Placental epithelial cell (primary cell): ENCODE results near the genes ENAH and LEFTY1.

- CAGE, long polyA plus RNA: no peak
Observed at GRCh38 chr1:224011463-224012325, 102.2 kb upstream of the FBXO28 start.

- CAGE, long polyA plus RNA: no peak
Observed at GRCh38 chr1:224193504-224194146, 10.6 kb downstream of the DEGS1 start.

DNA sequence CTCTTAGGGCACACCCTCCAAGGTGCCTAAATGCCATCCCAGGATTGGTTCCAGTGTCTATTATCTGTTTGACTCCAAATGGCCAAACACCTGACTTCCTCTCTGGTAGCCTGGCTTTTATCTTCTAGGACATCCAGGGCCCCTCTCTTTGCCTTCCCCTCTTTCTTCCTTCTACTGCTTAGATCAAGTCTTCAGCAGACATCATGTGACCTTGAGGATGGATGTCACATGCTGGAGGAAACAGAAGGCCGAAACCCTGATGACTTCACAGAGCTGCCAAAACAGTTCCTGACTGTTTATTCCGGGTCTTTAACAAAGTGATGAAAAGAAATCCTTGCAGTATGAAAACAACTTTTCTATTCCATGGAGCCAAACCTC, 24.4 kb upstream of the WDR26 start:
- CAGE, long polyA plus RNA: no peak

GRCh38 chr1:225444850-225445332, 17.1 kb upstream of the LBR start:
- CAGE, long polyA plus RNA: no peak

DNA sequence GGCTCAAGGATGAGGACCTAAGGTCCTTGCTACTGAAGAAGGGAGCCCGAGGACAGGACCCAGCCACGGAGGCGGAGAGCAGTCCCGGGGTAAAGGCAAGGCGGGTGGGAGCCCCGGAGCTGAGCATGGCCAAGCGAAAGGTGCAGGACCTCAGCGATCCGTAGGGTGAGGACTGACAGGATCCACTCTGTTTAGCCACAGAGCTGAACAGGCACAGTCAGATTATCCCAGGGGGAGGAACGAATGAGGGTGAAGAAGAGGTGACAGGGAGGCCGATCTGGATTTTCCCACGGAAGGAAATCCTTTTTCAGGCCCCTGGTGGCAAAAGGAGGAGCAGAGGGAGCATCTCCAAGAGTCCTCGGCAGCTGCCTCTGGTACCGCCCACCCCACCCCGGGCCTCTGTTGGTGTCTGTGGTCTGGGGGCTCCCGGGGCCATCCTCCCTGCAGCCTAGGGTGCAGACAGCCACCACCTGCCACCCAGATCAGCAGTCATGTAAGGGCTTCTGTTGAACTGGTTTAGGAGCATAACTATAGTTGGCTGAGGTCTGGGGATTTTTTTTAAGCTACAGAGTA, 32.3 kb upstream of the LBR start:
- CAGE, long polyA plus RNA: no peak

- CAGE, long polyA plus RNA: no peak
Observed at GRCh38 chr1:225463202-225464091, 35.6 kb upstream of the LBR start.

- CAGE, long polyA plus RNA: no peak
Observed at GRCh38 chr1:225514429-225514868, 86.6 kb upstream of the LBR start.

DNA sequence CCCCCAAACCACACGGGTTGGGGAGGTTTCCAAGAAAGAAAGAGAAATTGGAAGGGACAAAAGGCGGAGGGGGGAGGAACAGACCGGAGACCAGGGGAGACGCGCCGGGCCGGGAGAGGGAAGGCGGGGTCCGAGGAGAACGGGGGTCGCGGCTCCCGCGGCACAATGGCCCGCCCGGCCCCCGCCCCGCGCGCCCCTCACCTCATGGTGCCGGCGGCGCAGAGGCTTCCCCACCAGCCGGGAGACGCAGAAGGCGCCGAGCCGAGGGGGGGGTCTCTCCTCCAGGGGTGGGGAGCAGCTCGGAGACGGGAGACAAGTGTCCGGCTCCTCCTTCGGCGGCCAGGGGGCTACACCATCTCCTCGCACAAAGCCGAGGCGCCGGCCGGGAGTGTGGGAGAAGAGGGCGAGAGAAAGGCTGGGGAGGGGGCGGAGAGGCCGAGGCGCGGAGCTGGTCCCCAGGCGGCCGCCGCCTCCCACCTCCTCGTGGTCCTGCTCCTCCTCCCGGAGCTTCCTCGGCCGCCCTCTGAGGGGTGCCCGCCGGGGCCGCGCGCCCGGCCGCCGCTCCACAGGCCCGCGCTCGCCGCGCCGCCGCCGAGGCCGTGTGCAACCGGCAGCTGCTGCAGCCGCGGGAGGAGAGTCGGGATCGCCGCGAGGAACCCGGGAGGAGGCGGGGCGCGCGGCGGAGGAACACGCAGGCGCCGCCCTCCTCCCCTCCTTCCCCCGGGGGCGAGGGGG, at the start of gene ENAH:
Gene ENAH (minus strand): TSS at position 639 of the 735 bp plus-strand sequence.
- CAGE, long polyA plus RNA: no peak

DNA sequence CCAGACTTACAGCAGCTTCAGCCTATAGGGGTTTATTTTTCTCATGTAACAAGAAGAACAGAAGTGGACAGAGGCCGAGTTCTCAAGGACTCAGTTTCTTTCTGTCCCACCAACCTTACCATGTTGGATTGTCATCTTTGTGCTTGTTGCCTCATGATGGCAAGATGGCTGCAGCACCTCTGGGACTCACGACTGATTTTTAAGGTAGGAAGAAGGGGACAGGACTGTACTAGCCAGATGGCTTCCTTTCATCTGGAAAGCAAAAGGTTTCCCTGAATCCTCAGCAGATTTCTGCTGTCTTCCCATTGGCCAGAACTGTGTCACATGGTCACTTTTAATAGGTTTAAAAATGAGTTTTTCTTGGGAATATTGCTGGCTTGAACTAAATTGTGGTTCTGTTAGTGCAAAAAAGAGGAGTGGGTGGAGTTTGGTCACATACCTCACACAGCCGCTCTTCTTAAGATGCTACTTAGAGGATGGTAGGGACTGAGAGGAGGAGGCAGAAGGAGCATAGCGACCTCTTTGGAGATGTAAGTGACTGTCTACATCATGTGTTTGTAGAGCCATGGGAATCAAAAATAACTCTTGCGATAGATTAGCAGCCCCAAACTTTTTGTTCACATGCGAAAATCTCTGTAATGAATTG, 48.1 kb upstream of the ENAH start:
- CAGE, long polyA plus RNA: no peak

- CAGE, long polyA plus RNA: no peak
Observed at GRCh38 chr1:225709120-225709625, 56.2 kb upstream of the ENAH start.

GRCh38 chr1:225824879-225825991, 15.3 kb downstream of the EPHX1 start:
- CAGE, long polyA plus RNA: no peak

DNA sequence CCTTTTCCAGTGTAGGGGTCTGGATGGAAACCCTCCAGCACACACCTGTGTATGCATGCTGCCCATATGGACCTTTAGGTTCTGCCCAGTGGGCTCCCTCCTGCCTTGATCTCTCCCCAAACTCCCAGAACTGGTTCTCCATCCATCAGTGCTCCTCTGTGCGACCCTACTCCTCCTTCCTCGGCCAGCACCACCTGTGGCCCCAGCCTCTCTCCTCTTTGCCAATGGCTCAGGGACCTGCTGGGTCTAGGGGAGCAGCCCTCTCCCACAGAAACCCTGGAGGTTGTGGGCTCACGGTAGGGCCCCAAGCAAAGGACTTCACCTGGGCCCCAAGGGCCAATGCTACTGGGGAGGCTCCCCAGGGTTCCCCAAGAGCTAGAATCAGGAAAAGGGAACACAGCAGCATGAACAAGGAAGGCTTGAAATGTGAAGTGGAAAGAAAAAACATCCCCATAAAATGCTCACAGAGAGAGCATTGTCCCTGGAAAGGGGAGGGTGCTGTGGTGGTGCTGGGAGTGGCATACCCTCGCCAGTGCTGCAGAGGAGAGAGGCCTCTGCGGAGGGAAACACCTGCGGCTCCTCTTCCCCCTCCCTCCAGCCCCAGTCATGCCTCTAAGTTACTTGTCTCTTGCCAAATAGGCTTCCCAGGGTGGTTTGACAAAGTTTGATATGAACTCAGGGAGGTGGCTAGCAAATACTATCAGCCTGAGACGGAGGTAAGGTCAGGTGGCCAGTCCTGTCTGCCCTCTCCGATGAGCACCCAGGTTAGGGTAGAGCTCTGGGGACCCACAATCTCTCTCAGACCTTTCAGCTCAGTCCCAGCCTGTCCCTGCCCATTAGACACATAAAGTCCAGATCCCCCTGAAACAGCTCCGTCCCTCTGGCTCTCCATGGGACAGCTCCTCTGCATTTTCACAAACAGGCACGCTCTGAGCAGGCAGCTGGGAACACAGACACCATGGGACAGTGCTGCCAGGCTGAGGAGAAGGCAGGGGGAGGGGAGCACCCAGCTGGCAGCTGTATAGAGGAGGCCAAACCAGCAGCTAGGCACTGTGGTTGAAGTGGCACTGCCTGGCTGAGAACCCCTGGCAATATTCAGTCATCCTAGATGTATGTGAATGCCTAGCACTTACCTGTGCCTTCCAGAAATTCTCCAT, 2.4 kb downstream of the TMEM63A start:
- CAGE, long polyA plus RNA: no peak

GRCh38 chr1:225888799-225889595, at the start of gene LEFTY1:
Gene LEFTY1 (minus strand): TSS chr1:225889146.
- CAGE, long polyA plus RNA: no peak

DNA sequence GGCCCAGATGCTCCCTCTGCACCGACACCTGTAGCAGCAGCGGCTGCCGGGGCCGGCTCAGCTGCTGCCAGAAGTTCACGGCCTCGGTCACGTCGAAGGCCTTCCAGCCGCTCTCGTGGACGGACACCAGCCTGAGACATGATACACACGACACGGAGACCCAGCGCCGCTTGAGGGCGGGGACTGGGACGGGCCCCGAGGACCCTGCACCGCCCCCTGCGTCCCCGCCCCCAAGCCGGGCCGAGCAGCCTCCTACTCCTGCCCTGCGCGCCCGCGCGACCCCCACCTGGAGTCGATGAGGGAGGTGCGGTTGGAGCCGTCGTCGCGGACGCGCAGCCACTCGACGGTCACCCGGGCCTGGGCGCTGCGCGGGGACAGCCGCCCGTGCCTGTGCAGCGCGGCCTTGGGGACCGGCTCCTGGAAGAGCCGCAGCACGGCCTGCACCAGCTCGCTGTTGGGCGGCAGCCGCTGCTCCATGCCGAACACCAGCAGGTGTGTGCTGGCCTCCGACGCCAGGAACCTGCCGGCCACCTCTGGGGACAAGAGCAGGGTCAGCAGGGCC, 1.5 kb downstream of the LEFTY2 start:
- CAGE, long polyA plus RNA: no peak

- CAGE, long polyA plus RNA: no peak
Observed at GRCh38 chr1:225951020-225951463, 10.0 kb upstream of the LEFTY2 start.

- CAGE, long polyA plus RNA: no peak
Observed at GRCh38 chr1:226004433-226004778, 5.3 kb upstream of the SDE2 start.

DNA sequence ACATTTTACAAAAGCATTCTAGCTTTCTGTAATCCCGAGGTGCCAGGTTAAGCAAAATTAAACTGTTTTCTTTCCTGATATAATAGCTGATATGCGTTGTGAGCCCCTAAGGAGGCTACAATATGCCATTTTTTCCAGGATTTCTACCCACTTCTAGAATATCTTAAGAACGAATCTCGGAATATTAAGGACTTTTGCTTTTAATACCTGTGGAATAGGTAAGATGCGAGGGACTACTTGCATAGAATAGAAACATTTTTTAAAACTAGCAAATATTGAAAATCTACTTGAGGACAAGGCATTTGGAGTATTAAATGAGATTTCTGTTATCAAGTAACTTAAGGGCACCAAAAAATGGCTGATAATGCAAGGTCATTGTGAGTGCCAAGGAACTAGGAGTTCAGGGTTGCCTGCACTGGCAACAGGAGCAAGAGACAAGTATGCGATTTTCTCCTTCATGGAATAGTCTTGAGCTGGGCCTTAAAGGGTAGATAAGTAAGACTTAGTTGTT, 6.0 kb downstream of the H3-3A start:
- CAGE, long polyA plus RNA: no peak

DNA sequence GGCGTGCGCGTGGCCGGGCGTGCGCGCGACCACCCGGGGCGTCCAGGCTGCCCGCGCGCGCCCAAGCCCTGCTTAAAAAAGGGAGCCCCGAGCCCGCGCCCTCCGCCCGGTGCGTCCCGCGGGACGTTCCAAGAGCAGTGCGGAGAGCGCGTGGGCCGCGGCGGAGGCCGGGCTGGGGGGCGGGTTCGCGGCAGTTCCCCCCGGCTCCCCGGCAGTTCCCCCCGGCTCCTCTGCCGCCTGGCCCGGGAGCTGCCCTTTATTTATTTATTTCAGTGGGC, 47.5 kb downstream of the H3-3A start:
- CAGE, long polyA plus RNA: no peak

DNA sequence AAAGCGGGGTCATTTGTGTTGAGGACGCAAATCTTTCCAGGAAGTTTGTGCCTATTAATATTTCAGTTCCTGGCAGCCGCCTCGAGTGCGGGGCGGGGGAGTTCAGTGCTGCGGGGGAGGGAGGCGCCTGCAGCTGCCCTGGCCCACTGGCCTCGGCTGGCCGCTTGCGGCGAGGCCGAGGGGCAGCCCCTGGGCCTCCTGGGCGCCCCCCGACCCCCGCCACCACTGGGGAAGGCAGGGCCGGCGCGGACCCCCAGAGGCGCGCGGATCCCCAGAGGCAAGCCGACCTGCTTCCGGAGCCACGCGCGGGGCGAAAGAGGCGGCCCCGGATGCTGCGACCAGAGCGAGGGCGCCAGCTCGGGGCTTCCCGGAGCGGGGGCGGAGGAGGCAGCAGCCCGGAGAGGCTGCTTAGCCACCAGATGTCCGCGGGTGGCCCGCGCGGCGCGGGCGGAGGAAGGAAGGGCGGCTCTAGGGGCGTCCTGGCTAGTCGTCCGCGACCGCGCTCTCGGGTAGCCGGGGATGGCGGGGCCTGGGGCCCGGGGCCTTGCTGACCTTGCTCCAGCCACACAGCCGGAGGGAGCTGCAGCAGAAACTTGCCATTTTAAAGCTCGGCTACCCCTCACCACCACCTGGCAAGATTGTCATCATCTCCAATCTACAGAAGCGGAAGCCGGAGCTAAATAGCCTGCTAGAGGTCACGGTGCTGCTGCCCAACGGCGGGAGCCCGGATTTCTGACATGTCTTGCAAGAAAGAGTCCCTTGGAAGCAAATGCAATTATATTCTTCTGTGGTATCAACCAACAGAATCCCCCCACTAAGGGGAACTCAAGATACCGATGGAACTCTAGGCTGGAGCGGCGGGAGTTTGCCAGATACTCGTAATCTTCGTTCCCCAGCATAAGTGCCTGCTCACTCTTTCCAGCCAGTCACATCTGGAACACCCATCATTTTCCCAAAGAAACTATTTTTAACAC, 48.1 kb downstream of the H3-3A start:
- CAGE, long polyA plus RNA: no peak

- CAGE, long polyA plus RNA: no peak
Observed at GRCh38 chr1:226120680-226121034, 58.1 kb downstream of the H3-3A start.